Retinal pigment epithelial cell (primary cell): ENCODE measurements around a stretch of chr5.

DNA sequence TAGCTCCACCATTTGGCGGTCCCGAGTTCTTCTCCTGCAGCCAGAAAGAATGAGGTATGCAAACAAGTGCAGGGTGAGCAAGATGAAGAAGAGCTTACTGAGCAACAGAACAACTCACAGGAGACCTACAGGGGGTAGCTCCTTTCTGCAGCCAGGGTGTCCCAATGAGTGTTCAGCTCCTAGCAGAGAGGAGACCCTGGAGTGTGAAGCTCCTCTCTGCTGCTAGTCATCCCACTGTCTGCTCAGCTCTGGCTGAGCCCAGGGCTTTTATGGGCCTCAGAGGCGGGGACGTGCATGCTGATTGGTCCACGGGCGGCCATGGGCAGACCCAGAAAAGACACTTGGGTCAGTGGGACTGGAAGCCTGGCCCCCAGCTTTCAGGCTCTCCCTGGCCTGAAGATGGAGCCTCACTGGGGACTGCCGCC, 40.5 kb downstream of the TSPAN17 start:
- RRBS, result no CpG with 5 or more reads among the region's 7 CpGs

- RRBS, result no CpG with 5 or more reads among the region's 14 CpGs
Observed at GRCh38 chr5:177023150-177023949, 854 bp downstream of the ZNF346 start.

- RRBS, result 2% methylated on average over 7 of the region's 18 CpGs
Observed at GRCh38 chr5:177086297-177086767, 383 bp upstream of the FGFR4 start.

GRCh38 chr5:177153812-177154369, 20.3 kb downstream of the NSD1 start:
- RRBS, result no CpG with 5 or more reads among the region's 5 CpGs

DNA sequence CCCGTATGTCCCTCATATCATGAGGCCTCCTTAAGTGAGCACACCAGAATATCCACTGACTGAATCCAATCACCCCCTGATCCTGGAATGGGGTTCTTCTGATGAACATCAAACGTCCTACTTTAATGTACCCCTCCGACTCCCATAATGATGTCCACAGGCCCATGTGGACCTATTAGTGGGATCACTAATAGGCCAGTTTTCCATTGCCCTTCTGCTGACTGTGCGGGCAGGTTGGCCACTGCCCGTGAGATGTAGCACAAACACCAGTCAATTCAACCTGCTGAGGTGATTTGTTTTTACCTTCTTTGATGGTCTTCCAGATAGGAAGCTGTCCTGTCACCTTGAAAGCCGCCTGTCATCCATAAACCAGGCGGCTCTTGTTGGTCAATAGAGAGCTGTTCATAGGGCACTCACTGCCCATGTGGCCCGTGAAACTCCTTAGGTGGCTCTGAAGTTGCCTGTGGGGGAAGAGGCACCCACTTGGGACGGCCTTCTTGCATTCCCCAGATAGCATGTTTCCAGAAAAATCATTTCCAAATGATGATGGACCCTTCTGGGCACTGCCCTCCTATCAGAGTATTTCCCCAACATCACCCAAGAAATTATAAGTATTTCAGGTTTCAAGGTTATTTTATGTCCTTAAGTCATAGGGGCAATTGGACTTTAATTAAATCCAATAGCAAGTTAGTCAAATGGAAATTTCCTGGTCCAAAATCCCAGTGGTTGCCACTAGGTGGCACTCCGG, 5.8 kb upstream of the MXD3 start:
- RRBS, result no CpG with 5 or more reads among the region's 10 CpGs

GRCh38 chr5:177408780-177409029, 659 bp downstream of the F12 start:
- RRBS, result no CpG with 5 or more reads among the region's 5 CpGs

- RRBS, result no CpG with 5 or more reads among the region's 5 CpGs
Observed at GRCh38 chr5:177446001-177446256, 685 bp upstream of the PRR7 start.

DNA sequence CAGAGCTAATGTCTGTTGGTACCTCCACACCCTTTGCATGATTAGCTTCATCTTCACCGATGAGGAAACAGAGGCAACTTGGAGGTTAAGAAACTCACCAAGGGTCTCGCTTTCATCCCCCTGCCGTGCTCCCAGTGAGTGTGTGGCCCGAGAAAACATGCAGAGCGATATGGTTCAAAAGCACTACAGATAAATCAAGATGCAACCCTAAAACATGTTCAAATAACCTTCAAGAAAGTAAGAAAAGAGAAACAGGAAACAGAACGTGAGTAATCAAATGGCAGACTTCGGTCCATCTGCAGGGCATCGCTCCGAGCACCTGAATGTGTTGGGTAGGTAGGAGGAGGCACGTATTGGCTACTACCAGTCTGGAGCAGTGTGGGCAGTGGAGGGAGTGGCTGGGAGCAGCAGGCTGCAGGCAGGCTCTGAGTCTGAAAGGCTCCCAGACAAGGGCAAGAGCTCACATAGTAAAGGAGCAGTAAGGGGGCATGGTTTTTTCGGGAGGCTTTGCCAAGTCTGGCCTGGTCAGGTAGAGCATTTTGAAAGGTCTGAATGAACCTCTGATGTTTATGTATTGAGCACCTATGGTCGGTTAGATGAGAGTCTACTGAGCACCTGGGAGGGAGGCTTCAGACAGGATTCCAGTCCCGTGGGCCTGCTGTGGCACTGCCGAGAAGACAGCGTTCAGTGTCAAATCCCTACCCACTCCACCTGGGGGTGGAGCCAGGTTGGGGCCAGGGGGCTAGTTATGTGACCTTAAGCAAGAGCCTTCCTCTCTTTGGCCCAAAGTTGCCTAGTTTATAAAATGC, 5.5 kb downstream of the PRR7 start:
- RRBS, result no CpG with 5 or more reads among the region's 15 CpGs

GRCh38 chr5:177458248-177458778, 11.7 kb downstream of the PRR7 start:
- RRBS, result 67% methylated on average over 3 of the region's 17 CpGs

DNA sequence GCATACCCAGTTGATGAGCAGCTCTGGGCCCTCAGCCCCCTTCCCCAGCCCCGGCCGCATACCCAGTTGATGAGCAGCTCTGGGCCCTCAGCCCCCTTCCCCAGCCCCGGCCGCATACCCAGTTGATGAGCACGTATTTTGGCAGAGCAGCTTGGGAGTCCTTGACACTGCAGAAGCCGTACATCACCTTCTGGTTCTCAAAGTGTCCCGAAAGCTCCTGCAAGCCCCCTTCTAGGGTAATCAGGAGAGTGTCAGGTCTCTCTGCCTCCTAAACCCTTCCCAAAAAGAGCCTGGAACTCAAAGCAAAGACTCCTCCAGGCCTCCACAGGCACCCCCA, 5.5 kb downstream of the DBN1 start:
- RRBS, result no CpG with 5 or more reads among the region's 7 CpGs

GRCh38 chr5:177494180-177495321, 2.9 kb downstream of the PDLIM7 start:
- RRBS, result no CpG with 5 or more reads among the region's 13 CpGs

DNA sequence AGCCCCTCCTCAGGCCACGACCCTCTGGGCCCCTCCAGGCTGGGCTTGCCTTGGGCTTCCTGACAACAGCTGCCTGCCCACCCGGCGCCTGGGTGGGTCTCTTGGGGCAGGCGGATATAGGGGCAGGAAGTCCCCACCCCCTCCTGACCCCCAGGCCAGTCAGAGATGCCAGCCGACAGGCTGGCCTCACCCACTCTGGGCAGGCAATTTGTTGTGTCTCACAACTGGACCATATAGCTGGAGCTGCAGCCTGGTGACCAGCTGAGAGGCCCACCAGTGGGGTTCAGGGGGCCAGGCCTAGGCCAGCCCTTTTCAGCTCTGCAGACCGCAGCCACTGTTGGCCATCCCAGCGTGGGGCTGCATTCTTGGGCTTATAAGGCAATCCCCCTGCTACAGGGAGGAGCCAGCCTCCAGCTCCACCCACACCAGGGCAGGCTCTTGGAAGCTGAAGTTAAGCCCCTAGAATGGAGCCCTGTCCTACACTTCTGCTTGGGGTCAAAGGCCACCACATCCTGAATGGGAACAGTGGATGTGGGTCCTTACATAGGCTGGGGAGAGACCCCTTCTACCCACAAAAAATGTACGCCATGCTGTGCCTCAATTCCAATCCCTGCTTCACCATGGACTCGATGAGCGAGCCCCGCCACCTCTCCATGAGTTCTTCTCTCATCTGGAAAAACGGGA, 1.9 kb downstream of the PDLIM7 start:
- RRBS, result no CpG with 5 or more reads among the region's 12 CpGs

DNA sequence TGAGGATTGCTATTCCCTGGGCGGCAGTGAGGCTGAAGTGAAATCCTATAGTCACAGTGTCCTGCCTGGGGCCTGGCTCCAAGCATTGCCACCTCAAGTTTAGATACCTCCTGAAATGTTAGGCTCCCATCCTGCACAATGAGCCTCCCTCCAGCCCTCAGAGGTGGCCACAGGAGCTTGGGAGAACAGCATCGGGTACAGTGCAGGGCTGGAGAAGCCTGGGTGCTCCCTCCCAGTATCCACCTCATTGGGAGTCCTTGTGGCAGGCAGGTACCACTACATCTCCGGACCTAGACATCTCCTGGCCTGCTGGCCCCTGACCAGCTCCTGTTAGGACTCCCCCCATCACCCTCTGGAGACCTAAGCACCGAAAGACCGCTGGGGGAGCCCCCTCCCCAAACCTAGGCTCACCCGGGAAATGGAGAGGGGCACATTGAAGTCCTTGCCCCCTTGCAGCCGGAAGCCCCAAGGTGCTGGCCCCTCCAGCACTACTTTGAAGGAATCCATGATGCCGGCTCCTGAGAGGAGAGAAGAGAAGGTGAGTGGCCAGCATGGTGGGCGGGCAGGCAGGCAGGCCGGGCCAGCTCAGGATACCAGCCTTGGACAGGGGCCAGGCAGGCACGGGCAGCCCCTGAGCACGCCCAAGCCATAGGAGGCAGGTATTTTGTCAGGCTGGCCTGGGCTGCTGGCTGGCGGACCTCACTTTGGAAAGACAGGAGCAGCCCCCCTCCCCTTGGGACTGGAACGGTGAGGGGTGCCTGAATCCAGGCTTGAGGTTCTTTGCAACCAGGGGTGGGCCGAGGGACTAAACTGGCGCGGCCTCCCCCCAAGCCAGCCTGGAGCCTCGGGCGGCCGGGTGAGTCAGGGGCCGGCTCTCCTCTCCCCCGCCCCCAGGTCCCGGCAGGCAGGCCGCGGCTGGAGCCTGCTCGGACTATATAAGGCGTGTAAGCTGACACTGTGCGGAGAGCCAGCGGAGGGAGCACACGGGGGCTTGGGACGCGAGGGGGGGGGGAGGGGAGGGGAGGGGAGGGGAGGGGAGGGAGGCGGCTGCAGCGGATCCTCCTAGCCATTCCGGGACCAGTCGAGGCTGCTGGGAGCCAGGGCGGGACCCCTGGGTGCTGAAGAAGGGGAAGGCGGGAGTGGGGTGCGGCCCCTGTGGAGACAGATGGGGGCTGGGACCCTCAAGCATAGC, 1.0 kb downstream of the PDLIM7 start:
- RRBS, result 3% methylated on average over 3 of the region's 39 CpGs

DNA sequence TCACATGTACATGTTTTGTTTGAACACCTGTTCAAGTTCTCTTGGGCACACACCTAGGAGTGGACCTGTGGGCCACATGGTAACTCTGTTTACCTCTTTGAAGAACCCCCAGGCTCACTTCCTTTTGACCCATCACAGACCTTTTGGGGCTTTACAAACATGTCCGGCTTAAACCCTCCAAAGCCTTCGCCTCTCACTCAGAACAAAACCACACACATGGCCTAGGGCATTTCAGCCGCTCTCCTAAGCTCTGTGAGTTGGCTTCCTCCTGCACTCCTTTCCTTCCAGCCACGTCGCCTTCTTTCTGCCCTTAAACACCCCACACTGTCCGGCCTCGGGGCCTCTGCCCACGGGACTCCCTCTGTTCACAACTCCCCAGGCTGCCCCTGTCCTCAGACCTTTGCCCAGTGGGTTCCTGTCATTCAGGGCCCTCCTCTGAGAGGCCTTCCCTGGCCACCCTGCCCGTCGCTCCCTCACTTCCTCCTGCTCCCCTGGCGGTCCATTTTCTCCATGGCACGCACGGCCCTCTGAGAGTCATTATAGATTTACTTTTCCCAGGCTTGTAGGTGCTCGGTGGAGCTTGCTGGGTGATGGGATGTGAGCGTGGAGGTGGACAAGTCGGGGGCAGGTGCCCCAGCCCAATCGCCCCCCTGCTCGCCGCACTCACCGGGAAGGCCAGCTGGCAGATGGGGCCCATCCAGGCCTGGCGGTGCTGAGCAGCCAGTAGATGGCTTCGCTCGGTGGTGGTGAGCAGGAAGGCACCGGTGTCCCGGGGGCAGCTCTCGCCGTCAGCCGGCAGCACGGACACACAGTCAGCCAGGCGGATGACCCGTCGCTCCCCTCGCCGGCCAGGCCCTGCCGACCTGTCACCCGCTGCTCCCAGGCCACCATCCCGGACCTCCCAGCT, 1.8 kb downstream of the DOK3 start:
- RRBS, result 88% methylated on average over 14 of the region's 37 CpGs

DNA sequence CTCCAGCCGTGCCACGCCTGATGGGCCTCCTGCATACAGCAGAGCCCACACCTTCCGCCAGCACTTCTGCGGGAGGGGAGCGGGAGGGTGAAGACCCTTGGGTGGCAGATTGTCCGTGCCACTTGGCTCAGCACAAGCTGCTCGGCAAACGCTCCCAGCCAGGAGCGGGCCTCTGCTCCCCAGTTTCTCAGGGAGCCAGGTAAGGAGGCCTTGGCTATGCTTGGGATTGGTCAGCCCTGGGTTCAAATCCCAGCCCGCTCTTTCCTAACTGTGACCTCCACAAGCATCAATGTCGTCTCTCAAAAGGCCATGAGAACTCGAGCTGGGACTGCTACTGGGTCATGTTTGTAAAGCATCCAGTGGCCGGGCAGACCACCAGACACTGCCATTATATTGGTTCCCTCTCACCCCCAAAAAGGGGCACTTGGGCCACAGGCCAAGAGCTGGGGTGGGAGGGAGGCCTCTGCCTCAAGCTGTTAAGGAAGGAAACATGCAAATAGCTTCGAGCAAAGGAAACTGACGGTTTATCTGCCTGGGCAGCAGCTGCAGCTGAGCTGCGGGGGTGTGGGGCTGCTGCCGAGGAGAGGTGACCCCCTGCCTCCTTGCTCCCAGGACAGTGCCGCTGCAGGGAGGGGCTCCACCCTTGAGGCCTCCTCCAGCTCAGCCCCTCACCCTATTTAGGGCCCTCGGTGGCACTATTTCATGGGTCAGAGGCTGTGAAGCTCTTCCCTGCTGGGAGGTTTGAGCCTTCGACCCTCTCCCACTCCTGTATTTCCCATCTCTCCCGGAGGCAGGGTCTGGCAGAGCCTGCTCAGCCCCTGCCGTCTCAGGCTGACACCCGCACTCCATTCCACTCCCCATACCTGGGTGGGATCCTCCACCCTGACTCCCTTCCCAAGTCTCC, 897 bp downstream of the DOK3 start:
- RRBS, result no CpG with 5 or more reads among the region's 23 CpGs

DNA sequence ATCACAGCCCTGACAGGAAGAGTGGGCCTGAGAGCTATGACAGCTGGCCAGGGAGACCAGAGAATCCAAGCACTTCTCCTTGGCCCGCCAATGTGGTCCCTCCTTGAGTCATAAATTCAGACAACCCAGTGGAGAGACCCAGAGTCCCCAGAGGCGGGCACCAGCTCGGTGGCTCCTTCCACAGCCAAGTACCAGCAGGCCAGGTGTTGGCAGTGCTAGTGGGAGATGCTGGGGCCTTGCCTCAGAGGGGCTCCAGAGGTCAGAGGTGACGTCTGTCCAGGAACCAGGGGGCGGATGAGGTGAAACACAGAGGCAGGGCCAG, 1.6 kb upstream of the DOK3 start:
- RRBS, result no CpG with 5 or more reads among the region's 5 CpGs

DNA sequence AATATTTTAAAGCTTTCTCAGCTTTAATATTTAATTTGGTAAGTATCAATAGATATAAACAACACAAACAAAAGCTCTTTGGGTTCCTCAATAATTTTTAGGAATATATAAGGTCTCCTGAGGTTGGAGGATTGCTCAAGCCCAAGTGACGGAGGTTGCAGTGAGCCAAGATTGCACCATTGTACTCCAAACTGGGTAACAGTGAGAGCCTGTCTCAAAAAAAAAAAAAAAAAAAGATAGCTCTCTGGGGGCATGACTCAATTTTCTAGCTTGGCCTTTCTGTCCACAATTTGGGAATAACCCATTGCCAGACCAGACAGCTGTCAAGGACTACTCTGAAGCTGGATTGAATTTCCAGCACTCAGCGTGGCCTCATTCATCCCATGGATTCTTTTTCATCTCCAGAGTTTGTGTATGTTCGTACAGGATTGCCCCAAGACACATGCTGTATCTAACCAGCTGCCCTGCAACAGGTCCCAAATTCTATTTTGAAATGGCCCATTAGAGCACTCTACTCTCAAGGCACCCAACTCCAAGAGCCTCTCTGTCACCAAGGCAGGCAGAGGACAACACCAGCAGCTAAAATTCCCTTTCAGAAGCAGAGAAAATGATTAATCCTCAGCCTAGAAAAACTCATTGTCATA, 8.8 kb downstream of the FAM193B start:
- RRBS, result no CpG with 5 or more reads among the region's 3 CpGs

DNA sequence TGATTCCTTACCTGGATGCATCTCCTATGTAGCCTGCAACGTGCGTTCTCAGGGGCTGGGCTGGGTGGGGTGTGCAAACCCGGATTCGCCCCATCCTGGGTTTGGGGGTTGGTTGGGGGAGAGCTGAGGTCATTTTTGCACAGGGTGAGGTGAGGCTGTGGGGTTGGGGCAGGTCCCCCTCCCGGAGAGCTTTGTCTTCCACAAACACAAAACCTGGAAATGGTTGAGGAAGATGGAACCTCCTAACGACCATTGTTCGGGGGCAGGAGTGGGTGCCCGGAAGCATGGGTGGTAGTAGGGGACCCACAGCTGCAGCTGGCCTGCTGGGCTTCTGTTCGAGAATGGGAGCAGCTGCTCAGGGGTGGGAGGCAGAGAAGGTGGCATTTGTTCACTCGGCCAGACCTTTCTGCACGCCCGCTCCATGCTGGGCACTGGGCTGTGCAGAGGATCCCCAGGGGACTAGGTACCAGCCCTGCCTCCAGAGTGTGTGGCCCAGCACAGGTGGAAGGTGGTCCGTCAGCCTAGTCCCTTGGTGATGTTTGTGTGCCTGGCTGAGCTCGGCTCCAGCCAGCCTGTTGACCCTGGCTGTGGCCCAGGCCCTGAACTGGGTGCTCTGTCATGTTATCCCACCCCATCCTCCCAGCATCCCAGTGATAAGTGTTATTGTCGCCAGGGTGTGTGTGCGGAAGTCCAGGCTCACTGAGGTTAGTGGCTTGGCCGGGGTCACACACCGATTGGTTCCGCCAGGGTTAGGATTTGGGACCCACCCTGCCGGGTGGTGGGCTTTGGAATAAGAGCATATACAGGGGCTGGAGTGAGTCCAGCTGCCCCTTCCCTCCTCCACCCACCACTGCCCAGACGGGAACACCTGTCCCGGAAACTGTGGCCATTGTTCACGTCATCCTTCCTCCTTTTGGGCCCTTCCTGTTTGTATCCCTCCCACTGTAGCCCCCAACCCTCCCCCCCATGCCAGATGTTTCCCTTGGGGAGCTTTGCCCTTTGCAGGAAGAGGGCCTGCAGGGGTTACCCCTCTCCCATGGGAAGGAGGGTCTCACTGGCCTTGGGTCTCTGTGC, 4.7 kb downstream of the N4BP3 start:
- RRBS, result 88% methylated on average over 12 of the region's 23 CpGs

DNA sequence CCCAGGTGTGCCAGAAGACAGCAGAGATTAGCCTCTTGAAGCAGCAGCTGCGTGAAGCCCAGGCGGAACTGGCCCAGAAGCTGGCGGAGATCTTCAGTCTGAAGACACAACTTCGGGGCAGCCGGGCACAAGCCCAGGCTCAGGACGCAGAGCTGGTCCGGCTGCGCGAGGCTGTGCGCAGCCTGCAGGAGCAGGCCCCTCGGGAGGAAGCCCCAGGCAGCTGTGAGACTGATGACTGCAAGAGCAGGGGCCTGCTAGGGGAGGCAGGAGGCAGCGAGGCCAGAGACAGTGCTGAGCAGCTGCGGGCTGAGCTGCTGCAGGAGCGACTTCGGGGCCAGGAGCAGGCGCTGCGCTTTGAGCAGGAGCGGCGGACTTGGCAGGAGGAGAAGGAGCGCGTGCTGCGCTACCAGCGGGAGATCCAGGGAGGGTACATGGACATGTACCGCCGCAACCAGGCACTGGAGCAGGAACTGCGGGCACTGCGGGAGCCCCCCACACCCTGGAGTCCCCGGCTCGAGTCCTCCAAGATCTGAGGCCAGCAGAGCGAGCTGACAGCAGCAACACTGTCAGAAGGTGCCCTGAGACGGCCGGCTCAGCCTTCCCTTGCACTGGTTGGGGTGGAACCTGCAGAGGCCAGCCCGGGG, 8.3 kb downstream of the N4BP3 start:
- RRBS, result 88% methylated on average over 6 of the region's 33 CpGs

GRCh38 chr5:178146989-178147645, 6.6 kb downstream of the NHP2 start:
- RRBS, result no CpG with 5 or more reads among the region's 12 CpGs